CD14-positive monocyte (primary cell): ENCODE measurements around the genes PROZ, ADPRHL1 and TFDP1.

GRCh38 chr13:113157960-113158724 lies at the start of gene PROZ:
PROZ (plus strand) TSS chr13:113158648.
- CAGE, long polyA plus RNA: no peak

DNA sequence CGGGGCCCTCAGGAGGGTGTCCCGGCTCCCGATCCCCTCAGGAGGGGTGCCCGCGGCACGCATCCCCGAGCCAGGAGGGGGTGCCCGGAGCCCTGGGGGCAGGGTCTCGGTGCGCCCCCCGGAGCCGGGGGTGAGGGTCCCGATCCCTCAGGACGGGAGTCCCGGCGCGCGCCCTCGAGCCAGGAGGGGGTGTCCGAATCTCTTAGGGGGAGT lies 297 bp upstream of the CUL4A start:
- CAGE, long polyA plus RNA: no peak

GRCh38 chr13:113230883-113232123 lies 21.9 kb downstream of the CUL4A start:
- CAGE, long polyA plus RNA: no peak

GRCh38 chr13:113232543-113233474 lies 23.4 kb downstream of the CUL4A start:
- CAGE, long polyA plus RNA: no peak

DNA sequence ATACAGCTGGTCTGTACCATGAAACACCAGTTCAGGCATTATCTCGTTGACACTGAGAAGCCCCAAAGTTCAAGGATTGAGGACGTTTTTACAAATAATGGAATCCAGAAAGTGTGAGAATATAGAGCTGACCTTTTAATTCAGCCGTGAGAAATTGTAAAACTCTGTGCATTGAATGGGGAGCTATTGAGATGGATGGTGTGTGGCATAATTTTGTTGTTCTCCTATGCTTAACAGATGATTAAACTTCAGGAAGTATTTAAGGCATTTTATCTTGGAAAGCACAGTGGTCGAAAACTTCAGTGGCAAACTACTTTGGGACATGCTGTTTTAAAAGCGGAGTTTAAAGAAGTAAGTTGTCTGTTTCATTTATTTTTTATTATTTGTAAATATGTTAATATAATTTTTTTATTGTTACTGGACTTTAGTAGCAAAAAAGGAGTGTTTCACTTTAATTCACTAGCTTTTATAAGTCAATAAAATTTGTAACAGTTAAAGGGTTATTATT lies 43.5 kb downstream of the CUL4A start:
- CAGE, long polyA plus RNA: no peak

DNA sequence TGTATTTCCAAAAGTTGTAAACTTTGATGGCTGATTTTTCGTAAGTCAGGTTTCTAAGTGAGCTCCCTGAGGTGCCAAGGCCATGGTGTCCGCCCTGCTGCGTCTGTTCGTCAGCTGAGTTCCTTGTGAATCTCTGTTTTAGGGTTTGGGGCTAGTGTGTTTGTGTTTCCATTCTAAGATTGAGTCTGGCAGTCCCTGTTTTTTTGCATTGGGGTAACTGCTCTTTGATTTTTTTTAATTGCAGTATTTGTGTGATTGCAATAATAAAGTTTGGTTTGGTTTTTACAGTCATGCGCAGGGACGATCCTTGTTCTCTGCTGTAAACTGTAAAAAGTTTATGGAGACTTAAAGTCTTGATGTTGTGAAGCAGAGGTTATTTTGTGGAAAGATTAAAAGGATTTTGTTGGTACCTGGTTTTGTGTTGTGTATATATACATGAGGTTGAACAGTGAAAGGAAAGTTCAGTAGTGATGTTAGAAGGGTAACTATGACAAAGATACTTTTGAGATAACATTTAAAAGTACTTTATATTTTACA lies 32.8 kb upstream of the LAMP1 start:
- CAGE, long polyA plus RNA: no peak

GRCh38 chr13:113429669-113429868 lies 23.7 kb downstream of the ADPRHL1 start:
- CAGE, long polyA plus RNA: no peak

GRCh38 chr13:113453399-113454015 lies at the start of gene ADPRHL1:
ADPRHL1 (minus strand) TSS chr13:113453488.
- CAGE, long polyA plus RNA: no peak

GRCh38 chr13:113552892-113553716 lies 31.4 kb upstream of the TFDP1 start:
- CAGE, long polyA plus RNA: no peak

GRCh38 chr13:113584133-113585115 lies at the start of gene TFDP1:
TFDP1 (plus strand) TSS chr13:113584753.
- CAGE, long polyA plus RNA: no peak

GRCh38 chr13:113632897-113633387 lies 25.1 kb downstream of the ATP4B start:
- CAGE, long polyA plus RNA: no peak

DNA sequence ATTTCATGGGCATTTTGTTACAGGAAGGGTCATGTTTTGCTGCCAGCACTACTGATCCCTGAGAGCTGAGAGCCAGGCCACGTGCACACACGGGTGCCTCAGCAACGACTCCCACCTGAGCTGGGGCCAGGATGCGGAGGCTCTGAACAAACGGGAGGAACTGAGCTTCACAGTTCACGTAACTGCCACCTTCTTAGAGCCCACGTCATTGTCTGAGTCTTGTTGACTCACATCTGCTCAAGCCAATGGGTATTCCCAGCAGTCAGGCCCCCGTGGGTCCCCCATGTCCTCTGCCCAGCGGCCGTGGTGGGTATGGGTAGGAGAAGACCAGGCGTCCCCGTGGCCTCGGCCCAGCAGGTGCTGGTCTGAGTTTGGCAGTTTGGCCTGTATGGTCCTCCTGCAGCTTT lies 16.4 kb upstream of the TMEM255B start:
- CAGE, long polyA plus RNA: no peak

DNA sequence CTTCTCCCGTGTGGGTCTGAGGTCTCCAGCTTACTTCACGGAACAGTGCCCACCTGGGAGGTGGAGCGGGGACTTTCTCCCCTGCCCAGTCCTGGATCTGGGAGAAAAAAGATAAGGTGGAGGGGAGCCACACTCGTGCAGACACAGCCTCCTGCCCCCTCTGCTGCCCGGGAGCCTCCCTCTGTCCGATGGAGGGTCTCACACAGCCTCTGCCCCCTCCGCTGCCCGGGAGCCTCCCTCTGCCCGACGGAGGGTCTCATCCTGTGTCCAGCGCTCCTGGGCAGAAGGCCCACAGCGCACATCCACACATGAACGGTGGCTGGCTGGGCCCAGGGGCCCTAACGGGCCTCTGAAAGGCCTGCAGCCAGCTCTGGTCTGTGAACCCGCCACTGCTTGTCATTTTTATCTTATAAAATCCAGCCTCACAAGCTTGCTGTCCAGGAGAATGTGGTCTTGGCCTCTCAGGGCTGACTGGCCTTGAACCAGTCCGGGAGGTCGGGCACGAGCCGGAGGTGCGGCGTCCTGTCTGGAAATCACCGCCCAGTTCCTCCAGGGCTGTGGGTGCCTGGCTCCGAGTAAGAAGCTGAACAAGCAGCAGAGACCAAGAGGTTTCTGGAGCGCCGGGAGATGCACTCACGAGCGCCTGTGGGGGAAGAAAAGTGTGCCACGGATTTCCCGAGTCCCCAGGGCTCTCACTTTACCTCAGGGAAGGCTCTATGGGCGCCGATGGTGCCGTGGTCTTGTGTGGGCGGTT lies 50.3 kb downstream of the GAS6 start:
- CAGE, long polyA plus RNA: no peak

DNA sequence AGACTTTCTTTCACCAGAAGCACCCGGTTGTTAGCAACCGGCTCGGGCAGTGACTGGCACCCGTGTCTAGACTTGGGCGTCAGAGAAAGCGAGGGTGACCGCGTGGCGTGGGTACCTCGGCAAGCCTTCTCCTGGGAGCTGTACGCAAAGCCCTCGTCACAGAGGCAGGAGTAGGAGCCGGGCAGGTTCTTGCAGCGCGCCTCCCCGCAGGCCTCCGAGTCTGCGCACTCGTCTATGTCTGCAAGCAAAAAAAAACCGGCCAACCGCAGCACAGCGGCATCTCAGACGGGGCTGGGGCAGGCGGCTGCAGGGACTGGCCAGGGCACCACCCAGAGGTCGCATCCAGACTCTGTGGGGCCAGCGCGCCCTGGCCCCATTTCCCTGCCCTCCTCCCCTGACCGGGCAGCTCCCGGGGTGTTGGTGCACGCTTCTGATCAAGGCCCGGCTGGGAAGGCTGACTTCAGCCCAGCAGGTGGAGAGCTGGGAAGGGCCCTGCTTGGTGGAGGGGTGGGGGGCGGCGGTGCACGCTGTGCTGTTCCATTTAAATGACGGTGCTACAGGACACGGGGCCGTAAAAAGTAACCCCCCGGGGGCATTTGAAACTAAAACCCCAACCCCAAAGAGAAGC lies 28.4 kb downstream of the GAS6 start:
- CAGE, long polyA plus RNA: no peak

- CAGE, long polyA plus RNA: no peak
These were observed 17.4 kb downstream of the GAS6 start for GRCh38 chr13:113846315-113847005.

DNA sequence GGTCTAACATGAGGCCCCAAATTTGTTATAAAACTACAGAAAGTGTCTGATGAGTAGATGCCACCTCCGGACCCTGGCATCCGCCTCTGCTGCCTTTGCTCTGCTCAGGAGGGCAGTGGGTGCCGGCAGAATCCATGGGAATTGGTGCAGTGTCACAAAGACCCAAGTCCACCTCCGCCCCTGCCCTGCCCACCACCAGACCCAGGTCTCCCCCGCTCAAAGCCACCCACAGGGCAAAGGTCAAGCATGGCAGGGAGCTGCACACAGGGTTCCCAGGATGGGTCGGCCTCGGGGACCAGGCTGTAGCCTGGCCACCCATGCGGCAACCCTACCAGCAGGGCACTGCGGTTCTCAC lies 11.4 kb downstream of the GAS6 start:
- CAGE, long polyA plus RNA: no peak

DNA sequence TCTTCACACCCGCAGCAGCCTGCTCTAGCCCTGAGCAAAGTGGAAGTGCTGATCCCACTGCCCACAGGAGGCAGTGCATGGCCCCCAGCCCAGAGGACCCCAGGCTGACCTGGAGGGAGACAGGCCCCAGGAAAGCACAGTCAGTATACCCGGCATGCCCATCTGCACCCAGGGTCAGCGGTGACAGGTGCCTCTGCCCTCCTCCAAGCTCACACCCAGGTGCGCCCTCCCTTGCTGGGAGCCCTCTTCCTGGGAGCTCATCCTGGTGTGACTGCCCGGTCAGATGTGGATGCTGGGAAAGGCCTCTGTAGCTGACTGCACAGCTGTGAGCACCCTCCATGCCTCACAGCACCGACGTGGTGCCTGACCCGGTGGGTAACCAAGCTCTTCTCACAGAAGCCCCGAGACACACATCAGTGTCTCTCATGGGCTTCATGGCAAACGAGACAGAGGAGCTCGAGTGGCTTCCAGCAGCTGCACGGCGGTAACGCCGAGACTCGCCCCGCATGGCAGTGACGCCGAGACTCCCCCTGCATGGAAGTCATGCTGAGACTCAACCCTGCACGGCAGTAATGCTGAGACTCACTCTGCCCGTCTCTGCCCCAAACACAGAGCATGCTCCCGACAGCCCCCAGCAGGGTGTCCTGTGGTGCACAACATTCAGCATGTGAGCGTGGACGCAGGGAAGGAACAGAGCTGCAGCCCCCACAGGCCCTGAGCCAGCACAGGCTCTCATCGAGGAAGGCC lies 9.8 kb downstream of the GAS6 start:
- CAGE, long polyA plus RNA: no peak

GRCh38 chr13:113855283-113855899 lies 8.5 kb downstream of the GAS6 start:
- CAGE, long polyA plus RNA: no peak

DNA sequence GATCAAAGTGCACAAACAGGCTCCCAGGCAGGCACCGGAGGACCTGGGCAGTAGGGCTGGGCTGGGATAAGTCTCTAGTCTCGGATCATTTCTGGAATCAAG lies 3.6 kb downstream of the GAS6 start:
- CAGE, long polyA plus RNA: no peak

DNA sequence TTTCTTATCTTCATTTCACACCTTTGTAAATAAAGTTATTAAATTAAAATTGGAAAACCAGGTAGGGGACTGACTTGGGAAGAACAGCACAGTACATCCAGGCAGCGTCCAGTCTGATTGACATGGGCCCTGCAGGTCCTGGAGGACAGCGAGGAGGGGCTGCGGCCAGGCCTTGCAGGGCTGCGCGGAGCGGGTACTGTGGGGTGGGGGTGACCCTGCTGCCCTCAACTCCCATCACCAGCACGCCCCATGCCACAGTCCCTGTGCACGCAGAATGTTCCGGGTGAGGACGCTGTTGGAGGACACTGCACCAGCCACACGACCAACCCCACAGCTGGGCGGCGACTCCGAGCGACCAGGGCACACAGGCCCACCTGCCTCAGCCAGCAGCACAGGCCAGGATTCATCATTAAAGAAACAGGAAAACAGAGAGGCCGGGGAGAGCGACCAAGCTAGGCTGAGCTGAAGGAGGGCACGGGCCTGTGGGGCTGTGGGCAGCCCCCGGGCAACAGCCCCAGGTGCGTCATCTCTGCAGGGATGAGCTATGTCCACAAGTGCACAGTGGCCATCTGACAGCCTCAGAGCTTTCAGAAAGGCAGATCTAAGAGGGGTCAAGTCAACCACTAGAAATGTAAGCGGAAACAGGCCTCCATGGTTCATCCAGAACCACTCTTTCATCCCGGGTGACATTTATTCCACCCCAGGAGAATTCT lies 1.7 kb downstream of the GAS6 start:
- CAGE, long polyA plus RNA: no peak